ENCODE data around the gene NYAP1.

- PRO-cap, result no peak
Observed at GRCh38 chr7:99650088-99650424, 29.7 kb downstream of the CYP3A5 start.

- PRO-cap, result no peak
Observed at GRCh38 chr7:99651091-99652327, 28.3 kb downstream of the CYP3A5 start.

DNA sequence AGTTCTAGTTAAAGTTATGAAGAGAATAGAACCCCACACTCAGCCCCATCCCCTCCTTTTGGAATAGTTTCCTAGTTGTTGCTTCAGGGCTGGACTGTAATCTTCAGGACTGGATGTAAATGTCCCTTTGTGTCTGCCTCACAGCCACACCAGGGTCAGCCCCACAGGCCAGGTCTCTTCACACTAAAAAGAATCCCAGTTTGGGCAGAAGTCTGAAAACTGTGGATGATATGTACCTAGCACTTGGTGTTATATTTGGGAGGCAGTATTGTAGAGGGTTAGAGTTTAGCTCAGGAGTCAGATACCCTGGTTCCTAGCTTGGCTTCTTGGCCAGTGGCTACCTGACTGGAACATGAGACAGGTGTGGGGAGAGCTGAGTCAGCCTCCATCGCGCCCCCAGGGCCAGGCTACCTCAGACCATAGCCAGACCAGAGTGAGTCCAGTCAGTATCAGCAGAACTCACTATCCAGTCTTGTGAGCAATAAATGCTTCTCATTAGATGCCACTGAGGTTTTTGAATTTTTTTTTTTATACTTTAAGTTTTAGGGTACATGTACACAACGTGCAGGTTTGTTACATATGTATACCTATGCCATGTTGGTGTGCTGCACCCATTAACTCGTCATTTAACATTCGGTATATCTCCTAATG, 26.1 kb downstream of the CYP3A5 start:
- PRO-cap, result no peak

DNA sequence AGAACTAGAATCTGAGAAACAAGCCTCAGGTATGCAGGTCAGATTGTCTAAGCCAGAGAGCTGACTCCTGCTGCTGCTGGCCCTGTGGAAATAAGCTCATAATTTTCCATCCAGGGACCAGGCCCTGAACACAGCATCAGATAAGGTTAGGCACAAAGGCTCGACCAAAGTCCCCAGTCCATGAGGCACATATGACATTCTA, 5.1 kb downstream of the CYP3A7 start:
- PRO-cap, result no peak

DNA sequence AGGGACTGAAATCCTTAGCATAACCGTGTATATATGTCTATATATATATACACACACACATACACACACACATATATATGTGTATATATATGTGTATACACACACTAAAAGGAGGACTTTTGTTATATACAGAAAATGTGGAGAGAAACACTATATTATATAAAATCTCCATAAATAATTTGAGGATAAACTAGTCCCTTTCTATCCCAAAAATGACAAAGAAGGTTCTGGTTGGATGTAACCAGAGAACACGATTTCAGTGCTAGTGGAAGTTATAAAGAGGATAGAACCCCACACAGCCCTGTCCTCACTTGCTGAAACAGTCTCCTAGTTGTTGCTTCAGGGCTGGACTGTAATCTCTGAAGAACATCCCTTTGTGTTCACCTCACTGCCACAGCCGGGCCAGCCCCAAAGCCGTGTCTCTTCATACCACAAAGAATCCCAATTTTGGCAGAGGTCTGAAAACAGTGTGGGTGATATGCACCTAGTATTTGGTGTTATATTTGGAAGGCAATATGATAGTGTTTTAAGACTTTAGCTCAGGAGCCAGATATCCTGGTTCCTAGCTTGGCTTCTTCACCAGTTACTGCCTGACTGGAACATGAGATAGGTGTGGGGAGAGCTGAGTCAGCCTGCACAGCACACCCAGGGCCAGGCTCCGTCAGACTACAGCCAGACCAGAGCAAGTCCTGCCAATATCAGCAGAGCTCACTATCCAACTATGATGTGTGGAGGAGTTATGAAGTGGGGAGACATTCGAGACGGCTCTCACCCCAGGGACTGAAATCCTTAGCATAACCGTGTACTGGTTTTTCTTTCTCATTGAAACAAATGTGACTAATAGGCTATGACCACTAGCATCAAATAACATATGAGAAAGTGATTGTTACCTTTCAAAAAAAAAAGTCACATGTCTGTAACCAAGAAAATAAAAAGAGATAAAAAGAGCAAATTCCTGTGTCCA, 21.2 kb downstream of the CYP3A4 start:
- PRO-cap, result no peak

GRCh38 chr7:99780464-99781380, 3.3 kb downstream of the CYP3A4 start:
- PRO-cap, result no peak

- PRO-cap, result no peak
Observed at GRCh38 chr7:99829415-99830164, 1.8 kb downstream of the CYP3A43 start.

DNA sequence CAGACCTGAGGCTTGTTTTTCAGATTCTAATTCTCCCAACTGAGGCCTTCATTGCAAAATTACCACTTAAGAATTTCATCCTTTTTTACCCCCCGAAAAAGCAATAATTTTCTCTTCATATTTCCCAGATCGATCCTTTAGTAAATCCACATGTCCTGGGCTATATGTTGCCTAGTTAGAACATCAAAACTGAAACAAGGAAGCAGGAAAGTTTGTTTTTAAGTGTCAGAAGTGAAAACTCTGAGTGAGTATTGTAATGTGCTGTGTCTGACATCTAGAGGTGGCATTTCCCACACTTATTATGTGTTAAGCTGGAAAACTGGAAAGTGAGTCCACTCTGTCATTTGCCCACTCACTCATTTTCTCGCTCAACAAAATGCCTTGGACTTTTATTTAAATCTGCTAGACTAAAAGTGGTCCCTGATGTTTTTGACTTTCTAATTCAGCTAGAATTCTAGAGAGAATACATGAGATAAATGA, 10.1 kb downstream of the CYP3A43 start:
- PRO-cap, result no peak

DNA sequence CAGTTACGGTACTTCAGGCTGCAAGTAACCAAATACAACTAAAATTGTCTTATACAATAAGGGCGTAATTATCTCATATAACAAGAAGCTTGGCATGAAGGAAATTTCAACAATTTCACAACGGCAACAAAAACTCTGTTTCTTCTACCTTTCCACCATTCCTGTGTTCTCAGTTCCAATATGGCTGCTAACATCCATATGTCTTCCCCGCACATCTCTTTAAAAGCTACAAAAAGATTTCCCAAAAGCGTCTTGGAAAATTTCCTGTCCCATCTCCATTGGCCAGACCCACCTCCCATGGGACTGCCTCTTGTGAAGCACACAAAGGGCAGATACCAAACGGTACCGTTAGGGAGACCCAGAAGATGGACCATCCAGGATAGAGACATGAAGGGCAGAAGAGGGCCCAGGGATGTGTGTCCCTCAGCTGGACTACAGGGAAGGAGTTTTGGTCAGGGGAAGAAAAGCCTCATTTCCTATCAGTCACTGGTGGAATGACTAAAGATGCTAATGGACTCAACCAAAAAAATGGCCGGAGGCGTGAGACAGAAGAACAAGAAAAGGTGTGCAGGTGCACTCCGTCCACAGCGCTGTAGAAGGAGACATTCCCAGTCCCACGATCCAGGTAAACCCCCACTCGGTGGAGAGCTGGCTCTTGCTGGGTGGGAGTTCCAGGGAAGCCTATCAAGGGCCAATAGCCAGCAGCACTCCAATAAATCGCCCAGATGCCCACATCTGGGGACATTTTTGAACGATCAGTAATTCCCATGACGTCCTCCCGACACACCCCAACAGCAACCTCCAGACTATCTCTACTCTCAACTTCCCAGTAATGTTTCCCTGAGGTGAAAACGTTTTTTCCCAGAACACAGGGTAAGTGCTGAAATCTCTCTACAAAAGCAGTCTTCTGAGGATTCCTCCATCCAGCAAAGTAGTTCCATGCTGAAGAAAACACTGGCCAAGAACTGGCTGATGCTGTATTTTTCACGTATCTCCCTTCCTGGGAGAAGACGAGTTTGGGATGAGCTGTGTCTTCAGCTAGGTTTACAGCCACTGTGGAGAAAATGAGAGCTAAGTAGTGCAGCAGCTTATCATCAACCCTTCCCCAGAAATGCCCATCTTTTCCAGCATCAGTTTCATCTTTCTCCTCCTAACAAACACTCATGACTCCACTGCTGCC, 15.3 kb upstream of the OR2AE1 start:
- PRO-cap, result no peak

GRCh38 chr7:99900550-99901465, 18.5 kb downstream of the TRIM4 start:
- PRO-cap, result no peak

- PRO-cap, result unidirectional peak, minus-strand start at chr7:99980615
Observed at GRCh38 chr7:99980343-99980891, 4.6 kb upstream of the AZGP1 start.

DNA sequence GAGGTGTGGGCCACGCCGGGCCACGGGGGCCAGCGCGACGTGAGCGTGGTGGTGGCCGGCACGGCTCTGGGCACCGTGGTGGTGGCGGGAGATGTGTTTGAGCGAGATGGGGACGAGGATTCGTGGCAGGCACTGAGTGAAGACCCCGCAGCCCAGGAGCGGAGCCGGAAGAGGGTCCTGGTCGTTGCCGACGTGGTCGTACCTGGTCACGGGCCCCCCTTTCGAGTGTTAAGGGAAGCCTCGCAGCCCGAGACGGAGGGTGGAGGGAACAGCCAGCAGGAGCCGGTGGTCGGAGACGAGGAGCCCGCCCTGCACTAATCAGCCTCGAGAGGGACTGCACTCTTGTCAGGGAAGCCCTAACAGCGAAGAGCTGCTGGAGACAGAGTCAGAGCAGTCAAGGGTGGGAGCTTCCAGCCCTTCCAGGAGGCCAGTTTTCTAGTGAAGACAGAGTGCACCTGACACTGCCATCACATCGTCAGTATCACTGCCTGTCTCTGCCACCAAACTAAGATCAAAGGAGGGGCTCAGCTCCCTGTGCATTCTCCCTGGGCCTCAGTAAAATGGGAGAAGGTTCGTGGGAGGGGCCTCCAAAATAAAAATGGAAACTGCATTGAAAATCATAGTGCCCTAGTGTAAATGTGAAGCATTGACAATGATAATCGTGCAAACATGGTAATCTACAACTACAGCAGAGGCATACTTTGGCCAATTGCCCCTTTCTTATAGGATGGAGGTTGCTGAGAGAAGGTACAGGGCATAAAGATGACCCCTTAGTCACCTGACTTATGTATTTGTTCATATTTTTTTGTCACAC, 1.3 kb downstream of the MBLAC1 start:
- PRO-cap, result no peak

DNA sequence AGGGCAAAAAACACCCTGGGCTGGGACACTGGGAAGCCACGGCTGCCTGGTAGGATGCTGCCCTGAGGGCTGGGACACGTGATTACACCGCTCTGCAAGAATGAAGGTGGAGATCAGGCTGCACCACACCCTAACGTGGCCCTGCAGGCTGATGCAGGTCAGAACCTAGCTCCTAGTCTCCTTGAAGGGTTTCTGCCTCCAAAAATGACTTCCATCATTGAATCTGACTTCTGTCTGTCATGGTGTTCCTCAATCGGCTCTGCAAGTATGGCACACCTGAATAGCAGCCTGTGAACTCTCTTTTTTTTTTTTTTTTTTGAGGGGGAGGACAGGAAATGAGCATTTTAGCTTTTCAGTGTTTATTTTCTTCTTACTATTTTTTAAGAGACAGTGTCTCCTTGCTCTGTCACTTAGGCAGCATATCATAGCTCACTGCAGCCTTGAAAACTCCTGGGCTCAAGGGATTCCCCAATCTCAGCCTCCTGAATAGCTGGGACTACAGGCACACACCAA, 4.7 kb upstream of the TRAPPC14 start:
- PRO-cap, result no peak

DNA sequence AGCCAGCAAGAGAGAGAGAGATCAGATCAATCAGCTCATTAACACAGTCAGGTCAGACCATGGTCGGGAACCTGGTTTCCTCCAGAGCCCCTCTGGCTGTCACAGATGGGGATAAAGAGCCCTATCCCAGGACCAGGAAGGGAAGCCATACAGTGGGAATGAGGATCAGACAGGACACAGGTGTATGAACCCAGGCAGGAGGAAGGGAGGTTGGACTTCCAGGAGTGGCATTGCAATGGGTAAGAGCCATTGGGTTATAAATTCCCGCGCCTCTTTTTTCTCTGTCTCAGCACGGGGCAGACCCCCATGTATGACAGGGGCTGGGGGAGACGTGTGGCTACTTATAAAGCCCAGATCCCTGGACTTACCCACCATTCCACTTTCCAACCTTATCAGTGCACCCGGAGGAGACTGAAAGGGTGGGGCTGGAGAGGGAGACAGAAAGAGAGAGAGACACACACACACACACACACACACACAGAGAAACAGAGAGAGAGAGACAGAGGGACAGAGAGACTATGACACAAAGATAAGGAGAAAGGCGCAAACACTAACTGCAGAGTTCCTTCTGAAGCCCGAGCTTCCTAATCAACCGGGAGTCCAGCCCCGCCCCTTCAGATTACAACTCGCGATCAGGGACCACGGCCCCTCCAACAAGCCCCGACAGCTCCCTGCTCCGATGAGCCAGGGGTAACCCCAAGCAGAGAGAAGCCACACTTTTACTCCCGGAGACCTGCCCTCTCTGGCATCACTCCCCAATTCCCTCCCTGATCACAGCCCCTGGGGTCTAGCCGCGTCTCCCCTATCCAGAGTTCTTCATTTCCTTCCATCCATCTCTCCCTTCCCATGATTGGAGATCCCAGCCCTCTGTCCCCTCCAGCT, 623 bp downstream of the GAL3ST4 start:
- PRO-cap, result no peak

DNA sequence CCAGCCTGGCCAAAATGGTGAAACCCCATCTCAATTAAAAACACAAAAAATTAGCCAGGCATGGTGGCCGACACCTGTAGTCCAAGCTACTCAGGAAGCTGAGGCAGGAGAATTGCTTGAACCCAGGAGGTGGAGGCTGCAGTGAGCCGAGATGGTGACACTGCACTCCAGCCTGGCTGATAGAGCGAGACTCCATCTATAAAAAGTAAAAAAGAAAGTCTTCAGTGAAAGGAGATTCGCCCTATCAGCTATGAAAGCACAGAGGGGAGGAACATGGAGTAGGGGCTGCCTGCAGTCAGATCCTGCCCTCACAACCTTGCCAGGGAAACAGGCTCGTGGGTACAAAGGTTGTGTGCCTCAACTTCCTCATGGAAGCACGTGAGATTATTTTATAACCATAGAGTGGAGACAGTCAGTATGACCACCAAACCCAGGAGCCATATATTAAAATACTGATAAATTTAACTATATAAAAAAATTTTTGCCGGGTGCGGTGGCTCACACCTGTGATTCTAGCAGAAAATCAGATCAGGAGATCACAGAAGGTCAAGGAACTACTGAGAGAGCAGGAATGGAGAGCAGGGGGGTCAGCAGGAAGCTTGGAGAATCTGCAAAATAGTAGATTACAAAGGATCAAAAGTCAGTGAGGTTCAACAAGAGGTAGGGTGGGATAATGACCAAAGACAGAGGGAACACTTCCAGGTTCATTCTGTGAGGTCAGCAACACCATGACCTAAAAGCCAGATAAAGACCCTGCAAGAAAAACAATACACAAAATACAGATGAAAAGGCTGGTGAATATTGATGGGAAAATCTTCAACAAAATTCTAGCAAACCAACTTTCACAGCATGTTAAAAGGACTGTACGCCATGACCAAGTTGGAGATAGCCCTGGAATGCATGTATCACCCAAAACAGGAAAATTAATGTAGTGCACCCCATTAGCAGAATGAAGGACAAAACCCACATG, 3.9 kb downstream of the PILRB start:
- PRO-cap, result no peak

- PRO-cap, result bidirectional peak, plus-strand start at chr7:100368519, minus-strand start at chr7:100368372
Observed at GRCh38 chr7:100367998-100368975, 5.0 kb upstream of the PILRA start.

GRCh38 chr7:100435241-100436278, 737 bp downstream of the PPP1R35 start:
- PRO-cap, result bidirectional peak, plus-strand start at chr7:100435770, minus-strand start at chr7:100435709; unidirectional peak, minus-strand start at chr7:100436151

- PRO-cap, result unidirectional peak, minus-strand start at chr7:100483823
Observed at GRCh38 chr7:100483251-100484336, at the start of gene NYAP1. TSS of gene NYAP1 (plus strand) at chr7:100483927.

GRCh38 chr7:100552101-100552817, 13.3 kb downstream of the AGFG2 start:
- PRO-cap, result no peak

DNA sequence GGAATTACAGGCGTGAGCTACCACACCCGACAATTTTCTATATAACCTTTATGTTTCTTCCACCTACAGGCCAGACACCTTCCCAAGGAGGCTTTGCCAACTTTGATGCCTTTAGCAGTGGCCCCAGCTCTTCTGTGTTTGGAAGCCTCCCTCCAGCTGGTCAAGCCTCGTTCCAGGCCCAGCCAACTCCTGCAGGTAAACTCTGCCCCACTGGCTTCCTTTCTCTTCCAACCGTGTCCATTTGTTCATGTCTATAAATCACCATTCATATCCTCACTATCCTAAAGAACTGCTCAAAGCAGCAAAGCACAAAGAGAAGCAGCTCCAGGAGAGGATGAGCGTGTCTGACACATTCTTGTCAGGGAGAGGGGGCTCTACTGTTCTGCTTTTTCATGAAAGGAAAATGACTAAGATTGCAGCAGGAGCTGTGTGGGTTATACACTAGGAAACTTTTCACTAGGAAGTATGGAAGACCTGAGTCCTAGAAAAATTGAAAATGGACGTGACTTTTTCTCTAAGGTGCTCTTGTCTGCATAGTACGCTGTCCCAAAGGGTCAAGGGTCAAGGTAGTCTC, 16.6 kb downstream of the AGFG2 start:
- PRO-cap, result no peak